BJ (cell line): ENCODE measurements around a stretch of chr10.

DNA sequence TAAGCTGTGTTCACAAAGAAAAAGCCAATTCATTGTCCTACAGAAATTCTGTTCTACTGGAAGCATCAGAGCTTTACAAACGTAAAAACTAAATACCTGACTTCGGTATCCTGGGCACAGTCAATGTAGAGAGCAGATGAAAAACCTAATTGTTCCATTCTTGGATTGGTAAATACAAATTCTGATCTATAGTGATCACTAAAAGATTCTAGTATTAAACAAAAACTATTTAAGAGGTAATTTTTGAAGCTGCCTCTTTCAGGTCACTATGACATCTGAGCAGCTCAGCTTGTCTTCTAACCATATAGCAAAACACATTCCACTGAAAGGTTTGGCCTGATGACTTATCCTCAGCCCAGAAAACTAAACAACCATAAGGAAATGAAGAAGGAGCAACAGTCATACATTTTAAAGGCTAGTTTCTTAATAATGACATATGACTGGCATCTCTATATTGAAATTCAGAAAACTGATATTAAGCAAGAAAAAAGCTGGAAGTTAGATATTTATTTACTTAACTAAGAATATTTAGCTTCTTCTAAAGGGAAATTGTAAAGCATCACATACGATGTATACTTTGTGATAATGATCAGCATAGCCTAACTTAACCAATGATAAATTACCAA, 24.7 kb downstream of the NT5C2 start:
- CAGE, long polyA plus RNA: no peak
- RRBS: no CpG with 5 or more reads among the region's 3 CpGs

- CAGE, long polyA plus RNA: no peak
- RRBS: no CpG with 5 or more reads among the region's 10 CpGs
These were observed 449 bp upstream of the TAF5 start for GRCh38 chr10:103367374-103367679.

GRCh38 chr10:103450778-103451896, 1.0 kb downstream of the CALHM2 start:
- CAGE, long polyA plus RNA: start-site peak on the minus strand at chr10:103451120-103451389, 15 and 12 reads in 2 replicates; start-site peak on the minus strand at chr10:103451594-103451639, 27 and 22 reads in 2 replicates
- RRBS: 0% methylated on average over 4 of the region's 17 CpGs

GRCh38 chr10:103494146-103494883, 810 bp downstream of the NEURL1 start:
- CAGE, long polyA plus RNA: no peak
- RRBS: 2% methylated on average over 26 of the region's 58 CpGs

DNA sequence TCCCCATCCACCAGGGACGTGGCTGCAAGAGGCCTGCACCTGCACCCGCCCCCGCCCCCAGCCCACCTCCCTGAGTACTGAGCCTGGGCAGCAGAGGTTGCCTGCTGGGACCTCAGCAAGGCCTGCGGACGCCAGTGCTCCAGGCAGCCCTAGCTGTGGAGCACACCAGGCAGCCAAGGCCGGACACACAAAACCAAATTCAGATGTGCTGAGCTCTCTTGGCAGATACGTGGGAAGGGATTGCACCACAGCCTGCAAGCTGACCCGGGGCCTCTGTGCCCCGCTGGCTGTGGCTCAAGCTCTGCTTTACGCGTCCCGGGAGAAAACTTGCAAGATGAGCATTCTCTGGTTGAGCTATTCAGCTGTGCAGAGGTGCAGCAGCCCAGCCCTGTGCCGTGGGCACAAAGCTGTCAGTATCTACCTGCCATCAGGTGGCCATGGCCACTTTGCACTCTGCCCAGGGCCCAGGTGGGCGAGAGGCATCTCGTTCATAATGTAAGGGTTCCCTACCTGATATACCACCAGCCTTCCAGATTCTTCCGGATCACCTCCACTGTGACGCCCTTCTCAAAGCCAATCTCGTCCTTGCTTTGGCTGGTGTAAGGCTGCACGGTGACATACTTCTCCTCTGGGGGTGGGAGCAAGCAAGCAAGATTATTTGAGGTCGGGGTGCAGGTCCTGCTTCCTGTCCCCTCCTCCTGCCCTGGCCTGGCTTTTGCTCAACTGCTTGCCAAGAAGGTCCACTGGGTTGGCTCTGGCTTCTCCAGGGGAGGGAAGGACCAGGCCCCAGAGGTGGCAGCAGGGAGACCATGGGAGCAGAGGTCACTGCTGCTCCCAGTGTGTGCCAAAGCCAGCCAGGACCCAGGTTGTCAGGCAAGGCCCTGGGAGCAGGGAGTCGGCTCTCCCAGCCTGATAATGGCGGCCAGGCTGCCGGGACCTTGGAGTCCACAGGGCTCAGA, 123.5 kb downstream of the NEURL1 start:
- CAGE, long polyA plus RNA: no peak
- RRBS: 9% methylated on average over 7 of the region's 23 CpGs

GRCh38 chr10:103618534-103619500, 125.3 kb downstream of the NEURL1 start:
- CAGE, long polyA plus RNA: no peak
- RRBS: no CpG with 5 or more reads among the region's 20 CpGs

- CAGE, long polyA plus RNA: no peak
- RRBS: no CpG with 5 or more reads among the region's 6 CpGs
These were observed 155.6 kb downstream of the NEURL1 start for GRCh38 chr10:103649106-103649429.

DNA sequence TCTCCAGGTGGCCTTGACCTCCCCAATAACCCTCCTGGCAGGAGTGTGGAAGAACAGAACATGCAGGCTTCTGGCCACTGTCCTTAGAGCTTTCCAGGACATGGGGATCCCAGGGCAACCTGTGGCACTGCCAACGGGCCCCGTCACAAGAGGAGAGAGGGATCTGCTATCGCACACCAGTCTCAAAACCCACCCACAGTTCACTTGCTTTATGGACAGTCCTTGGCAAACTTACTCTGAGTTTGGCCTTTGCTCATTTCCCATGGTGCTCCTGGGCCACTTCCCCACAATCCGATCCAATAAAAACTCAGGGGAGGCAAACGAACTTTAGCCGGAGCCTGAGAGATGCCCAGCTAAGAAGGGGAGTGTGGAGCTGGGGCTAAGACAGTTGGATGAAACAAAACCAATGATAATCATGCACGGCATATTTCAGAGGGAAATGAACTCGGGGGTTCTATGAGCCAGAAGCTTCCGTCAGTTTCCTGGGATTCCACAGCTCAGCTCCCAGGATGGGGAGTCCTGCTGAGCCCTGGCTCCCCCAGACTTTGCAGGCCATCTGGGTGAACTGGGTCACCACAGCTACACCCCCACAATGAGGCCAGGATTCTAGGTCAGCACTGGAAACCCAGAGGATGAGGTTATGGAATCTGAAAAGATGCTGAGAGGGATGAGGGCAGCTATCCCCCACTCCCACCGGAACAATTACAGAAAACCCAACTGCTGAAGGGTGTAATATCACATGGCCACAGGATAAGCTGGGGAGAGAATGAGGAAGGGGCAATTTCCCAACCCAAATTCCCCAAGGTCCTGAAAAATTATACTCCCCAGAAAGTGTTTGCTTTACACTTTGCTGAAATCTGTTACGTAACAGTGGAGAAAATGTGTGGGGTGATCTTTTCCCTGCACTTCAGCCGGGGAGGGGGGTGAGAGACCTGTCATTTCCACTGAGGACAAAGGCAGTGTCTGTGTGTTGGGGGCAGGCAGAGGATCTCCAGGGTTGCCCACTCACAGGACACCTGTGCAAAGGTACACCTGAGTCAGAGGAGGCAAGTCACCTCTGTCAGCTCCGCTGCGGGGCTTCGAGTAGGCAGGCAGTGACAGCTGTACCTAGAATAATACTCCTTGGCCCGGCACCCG, 158.7 kb downstream of the NEURL1 start:
- CAGE, long polyA plus RNA: no peak
- RRBS: no CpG with 5 or more reads among the region's 17 CpGs

GRCh38 chr10:103660095-103660305, 166.5 kb downstream of the NEURL1 start:
- CAGE, long polyA plus RNA: no peak
- RRBS: no CpG with 5 or more reads among the region's 3 CpGs

DNA sequence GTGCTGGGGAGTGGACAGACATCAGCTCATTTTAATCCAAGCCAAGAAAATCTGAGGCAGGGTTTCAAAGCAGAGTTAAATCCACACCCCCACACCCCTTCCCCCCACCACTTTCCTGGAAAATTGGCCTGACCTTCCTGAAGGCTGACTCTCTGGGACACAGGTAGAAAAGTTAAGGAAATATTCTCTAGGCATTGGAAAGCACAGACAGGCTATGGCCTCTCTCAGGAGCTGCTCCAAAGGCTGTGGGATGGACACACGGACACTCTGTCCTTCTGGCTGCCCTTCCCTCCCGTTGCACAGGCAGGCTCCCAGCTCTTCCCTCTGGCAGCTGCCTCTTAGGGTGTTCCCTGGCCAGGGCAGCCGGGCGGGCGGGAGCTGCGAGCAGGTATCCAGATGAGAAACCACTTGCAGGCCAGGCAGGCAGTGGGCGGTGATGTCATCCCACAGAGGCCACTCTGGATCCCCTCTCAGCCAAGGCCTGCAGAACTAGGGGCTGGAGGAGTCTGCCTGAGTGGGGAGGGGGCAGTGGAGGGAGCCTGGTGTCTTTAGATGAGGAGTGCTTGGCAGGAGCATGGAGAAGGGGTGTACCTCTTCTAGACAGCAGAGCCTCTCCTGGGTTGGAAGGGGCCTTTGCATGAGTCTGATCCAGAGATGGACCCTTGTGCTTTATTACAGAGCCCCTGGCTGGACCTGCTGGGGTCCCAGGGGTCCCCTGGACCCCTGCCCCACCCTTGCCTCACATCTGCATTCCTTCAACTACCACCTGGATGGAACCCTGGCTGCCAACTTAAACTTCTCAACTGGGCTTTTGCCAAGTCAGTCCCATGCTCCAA, 172.0 kb downstream of the NEURL1 start:
- CAGE, long polyA plus RNA: no peak
- RRBS: no CpG with 5 or more reads among the region's 7 CpGs

DNA sequence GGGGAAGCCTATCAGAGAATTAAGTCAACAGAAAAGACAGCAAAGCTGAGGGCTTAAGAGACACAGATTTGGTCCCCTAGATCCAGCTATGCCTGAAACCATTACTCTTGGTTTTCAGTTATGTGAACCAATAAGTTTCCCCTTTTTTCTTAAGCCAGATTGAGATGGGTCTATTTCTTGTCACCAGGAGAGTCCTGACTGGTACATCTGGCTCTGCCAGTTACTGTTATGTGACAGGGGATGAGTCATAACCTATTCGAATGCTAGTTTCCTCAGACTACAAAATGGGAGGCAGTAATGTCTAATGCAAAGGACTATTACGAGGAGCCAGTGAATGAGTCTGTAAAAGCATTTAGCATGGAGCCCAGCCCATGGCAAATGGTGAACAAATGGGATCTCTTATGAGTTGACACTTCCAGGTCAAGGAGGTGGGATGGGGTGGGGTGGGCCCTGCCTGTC, 110.2 kb downstream of the SH3PXD2A start:
- CAGE, long polyA plus RNA: no peak
- RRBS: no CpG with 5 or more reads among the region's 2 CpGs

DNA sequence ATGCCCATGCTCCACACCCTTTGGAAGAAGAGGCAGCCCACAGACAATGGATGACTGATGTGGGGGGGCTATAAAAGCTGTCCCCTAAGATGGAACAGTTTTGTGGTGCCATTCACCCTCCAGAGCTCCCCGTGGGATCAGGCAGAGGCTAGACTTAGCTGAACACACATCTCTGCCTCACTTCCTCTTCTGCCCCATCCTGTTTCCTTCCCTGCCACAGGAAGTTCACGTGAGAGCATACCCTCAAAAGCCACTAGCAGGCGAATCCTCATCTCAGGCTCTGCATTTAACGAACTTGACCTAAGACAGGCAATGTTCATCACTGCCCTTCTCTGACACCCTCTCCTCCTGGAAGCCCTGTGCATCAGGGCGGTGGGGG, 91.6 kb downstream of the SH3PXD2A start:
- CAGE, long polyA plus RNA: no peak
- RRBS: no CpG with 5 or more reads among the region's 5 CpGs

- CAGE, long polyA plus RNA: no peak
- RRBS: no CpG with 5 or more reads among the region's 6 CpGs
These were observed 11.2 kb downstream of the SH3PXD2A start for GRCh38 chr10:103844017-103844830.

- CAGE, long polyA plus RNA: no peak
- RRBS: no CpG with 5 or more reads among the region's 10 CpGs
These were observed 9.6 kb downstream of the SH3PXD2A start for GRCh38 chr10:103845542-103846334.

GRCh38 chr10:103881567-103882113, 26.3 kb upstream of the SH3PXD2A start:
- CAGE, long polyA plus RNA: no peak
- RRBS: no CpG with 5 or more reads among the region's 9 CpGs

GRCh38 chr10:103892211-103892553, 25.8 kb downstream of the STN1 start:
- CAGE, long polyA plus RNA: no peak
- RRBS: no CpG with 5 or more reads among the region's 3 CpGs

DNA sequence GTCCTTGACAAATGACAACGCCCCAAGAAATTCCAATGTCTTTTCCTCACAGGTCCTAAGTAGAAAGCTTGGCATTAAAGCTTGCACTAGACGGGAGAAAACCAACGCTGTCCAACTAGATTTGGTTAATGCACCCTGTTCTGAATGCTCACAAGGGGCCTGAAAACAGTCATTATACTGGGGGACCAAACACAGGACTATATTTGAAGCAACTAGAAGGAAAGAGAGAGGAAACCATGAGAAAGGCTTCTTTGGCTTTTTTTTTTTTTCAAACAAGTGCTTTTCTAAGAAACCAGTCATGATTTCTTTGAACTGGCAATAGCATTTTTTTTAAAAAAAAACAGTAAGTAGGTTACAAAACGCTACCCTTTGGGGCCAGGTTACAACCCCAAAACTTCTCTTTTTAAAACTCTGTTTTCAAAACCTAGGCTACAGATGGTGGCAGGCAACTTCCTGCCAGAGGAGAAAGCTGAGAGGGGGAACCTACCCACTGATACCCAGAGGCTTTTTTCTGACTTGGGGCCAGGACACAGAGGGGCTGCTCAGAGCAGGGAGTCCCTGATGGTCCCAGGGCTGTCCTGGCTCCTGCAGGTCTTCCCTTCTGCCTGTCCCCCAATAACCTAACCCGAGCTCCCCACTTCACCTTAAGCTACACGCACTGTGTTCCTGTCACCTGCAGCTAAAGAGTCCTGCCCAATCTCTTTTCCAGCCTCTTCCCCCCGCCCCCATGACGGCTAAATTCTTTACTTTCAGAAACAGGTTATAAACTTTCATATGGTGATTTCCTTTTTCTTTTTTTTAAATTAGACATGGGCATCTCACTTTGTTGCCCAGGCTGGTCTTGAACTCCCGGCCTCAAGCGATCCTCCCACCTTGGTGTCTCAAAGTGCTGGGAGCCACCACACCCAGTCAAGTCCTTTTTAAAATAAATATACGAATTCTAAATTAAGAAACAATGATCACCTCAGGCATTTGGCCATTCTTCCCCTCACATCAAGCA, 6.9 kb downstream of the STN1 start:
- CAGE, long polyA plus RNA: no peak
- RRBS: no CpG with 5 or more reads among the region's 11 CpGs

GRCh38 chr10:103918369-103918915, 458 bp upstream of the STN1 start:
- CAGE, long polyA plus RNA: no peak
- RRBS: no CpG with 5 or more reads among the region's 30 CpGs

- CAGE, long polyA plus RNA: no peak
- RRBS: no CpG with 5 or more reads among the region's 6 CpGs
These were observed 1.5 kb downstream of the SLK start for GRCh38 chr10:103968509-103968751.

DNA sequence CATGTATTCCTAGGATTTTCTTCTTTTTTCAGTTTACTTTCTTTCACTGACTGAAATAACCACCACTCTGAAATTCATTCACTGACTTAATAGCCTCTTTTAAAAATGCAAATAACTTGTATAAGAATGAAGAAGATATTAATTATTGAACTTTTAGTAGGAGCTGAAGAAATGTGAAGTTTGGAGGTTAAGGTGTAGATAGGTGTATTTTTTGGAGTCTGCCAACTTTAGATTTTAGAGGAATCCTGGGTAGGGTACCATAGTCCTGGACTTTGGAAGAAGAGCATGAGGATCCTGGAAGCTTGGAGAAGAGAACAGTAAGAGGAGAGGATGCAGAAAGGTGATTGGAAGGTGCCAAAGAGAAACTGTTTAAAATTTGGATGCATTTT, 37.3 kb downstream of the SLK start:
- CAGE, long polyA plus RNA: no peak